ENCODE measurements around a stretch of chr5.

DNA sequence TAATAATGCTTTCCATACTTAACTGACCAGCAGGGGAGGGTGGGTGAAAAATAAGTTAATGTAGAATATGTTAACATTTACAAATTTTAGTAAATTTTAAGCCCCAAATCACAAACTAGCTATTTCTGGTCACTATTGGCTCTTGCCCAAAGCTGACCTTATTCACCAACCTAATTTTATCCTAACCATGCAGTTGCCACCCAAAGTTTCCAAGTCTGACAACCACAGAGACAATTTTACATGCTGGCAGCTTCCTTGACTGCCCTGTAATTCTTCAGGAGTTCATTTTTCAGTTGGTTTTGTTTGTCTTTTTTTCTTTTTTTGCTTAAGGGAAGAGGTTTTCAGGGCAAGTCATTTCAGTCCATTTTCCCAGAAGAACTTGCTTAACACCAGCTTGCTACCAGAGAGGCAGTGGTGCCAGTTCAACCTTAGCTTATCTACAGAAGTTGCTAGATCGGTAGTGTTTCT lies 935 bp downstream of the SPEF2 start:
- RRBS: no CpG with 5 or more reads among the region's 1 CpG

DNA sequence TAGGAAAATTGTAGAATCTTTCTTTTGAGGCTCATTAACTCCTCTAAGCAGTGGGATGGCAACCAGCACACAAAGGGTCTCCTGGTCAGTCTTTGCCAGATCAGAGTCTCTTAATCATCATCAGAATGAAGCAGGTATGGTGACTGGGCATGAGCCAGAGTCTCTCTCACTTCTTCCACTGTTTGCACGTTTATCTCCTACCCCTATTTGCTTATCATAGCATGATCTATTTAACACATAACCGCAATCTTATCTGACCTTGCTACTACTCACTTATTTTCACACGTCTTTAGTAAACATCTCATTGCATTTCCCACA lies 39.9 kb upstream of the IL7R start:
- RRBS: no CpG with 5 or more reads among the region's 3 CpGs

GRCh38 chr5:35858713-35859953 lies 2.4 kb downstream of the IL7R start:
- RRBS: no CpG with 5 or more reads among the region's 7 CpGs

DNA sequence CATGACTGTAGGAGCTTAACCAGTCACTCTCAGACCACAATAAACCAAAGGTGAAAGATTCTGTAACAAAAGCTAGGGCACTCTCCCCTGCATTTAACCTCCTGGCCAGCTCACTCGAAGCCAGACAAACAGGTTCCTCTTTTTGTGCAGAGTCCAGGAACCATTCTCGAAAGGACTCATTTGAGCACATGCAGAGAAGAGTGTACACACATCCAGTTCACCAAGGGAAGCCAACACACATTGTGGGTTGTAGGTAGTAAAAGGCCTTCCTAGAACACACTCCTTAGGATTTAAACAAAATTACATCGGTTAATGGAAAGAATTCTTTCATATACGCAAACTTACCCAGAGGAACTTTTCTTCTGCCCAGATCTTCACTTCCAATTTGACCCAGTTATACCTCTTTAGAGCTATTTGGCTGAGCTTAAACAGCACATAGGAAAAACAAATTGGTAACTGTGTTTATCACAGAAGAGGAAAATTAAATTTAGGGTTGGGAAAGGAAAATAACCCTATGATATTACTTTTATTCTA lies 6.7 kb downstream of the IL7R start:
- RRBS: no CpG with 5 or more reads among the region's 4 CpGs

GRCh38 chr5:36160662-36160882 lies 8.7 kb downstream of the SKP2 start:
- RRBS: no CpG with 5 or more reads among the region's 2 CpGs

DNA sequence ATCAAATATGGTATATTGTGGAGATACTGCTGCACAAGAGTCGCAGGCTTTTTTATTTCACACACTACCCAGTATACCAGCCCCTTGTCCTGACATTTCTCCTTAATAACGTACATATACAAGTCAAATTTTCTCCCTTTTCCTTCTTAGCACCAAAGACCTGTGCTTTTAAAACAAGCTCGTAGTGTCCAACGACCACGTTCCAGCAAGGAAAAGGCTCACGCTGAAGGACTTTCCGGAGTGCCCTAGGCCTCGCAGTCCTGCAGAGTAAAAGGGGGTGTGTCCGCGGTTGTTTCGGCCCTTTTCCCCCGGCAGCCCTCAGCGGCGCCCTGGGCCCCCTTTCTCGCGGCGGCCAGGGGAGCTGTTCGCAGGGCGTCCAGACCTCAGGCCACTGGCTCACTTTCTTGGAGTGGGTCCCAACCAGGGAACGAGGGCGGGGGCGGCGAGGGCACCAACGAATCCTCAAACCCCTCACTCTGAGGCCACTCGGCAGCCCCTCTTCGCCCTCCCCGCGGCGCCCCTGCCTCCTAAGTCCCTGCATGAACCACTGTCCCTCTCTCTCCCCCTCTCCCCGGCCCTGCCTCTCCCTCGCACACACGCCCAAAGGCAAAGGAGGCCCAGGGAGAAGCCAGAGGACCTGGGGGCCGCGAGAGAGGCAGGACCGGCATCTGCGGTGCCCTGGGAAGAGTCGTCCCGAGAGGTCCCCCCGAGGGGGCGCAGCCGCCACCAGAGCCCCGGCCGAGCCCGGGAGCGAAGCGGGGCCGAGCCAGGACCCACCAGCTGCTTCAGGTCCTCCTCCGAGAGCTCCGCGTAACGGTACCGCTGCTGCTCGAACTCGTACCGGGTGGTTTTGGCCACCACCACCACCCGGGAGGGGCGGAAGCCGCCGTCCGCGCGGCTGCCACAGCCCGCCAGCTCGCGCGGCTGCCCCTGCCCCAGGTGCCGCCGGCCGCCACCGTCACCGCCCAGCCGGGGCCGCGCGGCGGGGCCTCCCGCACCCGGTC lies 701 bp downstream of the NADK2 start:
- RRBS: 1% methylated on average over 42 of the region's 78 CpGs

- RRBS: no CpG with 5 or more reads among the region's 6 CpGs
Measured at GRCh38 chr5:36273718-36274595, 27.7 kb downstream of the RANBP3L start.

DNA sequence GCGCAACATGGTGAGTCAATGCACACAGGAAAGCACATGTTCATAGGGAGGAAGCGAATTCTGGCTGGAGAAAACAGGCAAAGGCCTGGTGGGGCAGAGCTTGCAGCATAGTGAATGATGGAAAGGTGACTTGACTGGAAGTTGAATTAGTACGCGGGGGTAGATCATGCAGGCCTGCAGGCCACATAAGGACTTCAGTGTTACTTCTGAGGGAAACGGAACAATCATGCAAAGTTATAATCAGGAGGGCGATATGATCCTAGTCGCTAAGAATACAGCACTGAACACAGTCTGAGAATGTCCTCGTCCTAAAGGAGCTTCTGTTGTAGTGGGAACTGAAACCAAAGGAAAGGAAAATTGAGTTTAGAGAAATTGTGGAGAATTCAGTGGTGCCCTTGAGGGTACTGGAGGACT lies 71.9 kb upstream of the RANBP3L start:
- RRBS: no CpG with 5 or more reads among the region's 8 CpGs

GRCh38 chr5:36689830-36690884 lies 83.8 kb downstream of the SLC1A3 start:
- RRBS: under 1% methylated on average over 10 of the region's 48 CpGs

DNA sequence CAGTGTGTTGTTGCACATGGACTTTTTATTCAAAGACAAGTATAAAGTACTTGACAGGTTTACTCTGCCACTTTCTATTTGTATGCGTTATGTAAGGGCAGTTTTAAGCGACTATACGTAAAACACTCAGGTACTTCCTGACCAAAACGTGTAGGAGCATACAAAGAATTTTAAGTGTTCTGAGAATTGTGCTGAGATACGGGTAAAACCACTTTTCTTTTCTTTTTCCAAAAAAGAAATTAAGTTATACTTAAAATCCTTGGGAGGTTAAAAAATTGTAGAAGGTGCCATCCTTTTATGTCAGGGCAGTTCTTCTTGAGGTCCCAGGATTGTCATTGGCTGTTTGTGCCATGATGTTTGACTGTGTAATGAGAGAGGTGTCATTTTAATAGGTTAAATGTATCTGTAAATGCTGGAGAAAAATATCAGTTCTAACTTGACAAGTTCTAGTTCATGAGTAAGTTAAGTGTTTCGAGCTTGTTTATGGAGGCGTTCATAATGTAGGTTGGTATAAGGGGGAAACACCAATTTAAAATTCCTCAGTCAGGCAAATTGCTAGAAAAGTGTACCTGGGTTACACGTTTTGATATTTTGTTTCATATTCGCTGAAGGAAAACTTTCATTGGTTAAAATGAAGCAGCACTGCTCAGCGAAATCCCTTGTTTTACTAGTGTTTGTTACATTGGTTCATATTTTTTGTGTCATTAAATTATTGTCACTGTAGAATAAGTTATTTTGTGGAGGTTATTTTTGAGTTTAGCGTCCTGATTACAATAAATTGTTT lies 1.5 kb downstream of the NIPBL start:
- RRBS: no CpG with 5 or more reads among the region's 11 CpGs

- RRBS: 2% methylated on average over 9 of the region's 61 CpGs
Measured at GRCh38 chr5:37834369-37835175, 5.3 kb downstream of the GDNF start.

- RRBS: no CpG with 5 or more reads among the region's 5 CpGs
Measured at GRCh38 chr5:38364873-38365415, 106.6 kb downstream of the EGFLAM start.

- RRBS: no CpG with 5 or more reads among the region's 6 CpGs
Measured at GRCh38 chr5:38485751-38486146, 70.7 kb downstream of the LIFR start.

DNA sequence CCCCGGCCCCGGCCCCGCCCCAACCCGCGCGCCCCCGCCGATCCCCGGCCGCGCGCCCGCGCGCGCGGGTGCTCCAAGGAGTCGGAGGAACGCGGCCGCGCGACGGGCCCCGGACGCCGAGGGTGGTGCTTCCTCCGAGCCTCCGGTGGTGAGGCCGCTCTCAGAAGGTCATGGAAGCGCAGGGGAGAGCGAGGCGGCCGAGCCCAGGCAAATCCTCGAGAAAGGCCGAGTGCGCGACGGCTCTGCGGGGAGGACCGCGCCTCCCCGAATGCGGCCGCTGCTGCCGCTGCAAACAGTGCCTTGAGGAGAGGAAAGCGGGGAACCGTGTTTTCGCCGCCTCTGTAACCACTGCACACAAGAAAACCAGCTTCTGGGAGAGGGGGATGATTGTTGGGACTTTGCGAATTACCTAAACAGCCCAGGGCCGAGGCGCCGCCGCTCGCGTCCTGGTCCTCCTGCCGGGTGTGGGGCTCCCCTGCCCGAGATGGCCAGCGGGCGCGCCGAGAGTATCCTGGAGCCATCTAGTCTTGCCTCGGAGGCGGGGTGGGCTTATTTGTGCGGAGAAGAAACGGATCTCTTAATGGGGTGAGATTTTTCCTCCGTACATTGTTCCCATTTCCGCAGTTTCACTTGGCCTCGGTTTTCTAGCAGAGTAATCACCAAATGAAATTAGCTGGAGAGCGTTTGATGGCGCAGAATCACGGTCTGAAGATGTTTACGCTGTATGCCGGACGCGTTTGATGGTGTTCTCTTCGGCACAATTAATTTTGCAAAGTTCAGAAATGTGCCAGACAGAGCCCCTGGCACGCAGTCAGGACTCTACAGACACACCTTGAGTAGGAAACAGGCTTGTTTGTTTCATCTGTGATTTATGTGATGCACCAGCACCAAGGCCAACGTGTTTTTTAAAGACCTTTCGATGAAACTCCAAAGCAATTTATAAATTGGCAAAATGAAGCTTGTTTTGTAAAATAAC lies 568 bp upstream of the LIFR start:
- RRBS: 2% methylated on average over 24 of the region's 81 CpGs

GRCh38 chr5:38607712-38608455 lies 51.4 kb upstream of the LIFR start:
- RRBS: no CpG with 5 or more reads among the region's 3 CpGs

DNA sequence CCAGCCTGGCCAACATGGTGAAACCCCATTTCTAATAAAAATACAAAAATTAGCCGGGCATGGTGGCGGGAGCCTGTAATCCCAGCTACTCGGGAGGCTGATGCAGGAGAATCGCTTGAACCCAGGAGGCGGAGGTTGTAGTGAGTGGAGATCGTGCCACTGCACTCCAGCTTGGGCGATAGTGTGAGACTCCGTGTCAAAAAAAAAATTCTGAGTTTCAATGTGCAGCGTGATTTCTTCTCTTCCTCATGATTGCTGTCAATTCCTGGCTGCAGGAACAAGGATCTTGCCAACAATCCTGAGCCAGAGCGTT lies 38.5 kb upstream of the OSMR start:
- RRBS: no CpG with 5 or more reads among the region's 10 CpGs

DNA sequence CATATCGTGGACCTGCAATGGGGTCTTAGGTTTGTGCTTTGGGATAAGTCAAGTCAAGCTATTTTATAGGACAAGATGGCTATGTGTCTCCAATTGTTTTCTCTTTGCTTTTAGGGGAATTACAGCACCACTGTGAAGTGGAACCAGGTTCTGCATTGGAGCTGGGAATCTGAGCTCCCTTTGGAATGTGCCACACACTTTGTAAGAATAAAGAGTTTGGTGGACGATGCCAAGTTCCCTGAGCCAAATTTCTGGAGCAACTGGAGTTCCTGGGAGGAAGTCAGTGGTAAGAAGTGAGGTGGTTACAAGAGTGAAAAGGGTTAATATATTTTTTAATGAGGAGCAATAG lies 35.6 kb downstream of the OSMR start:
- RRBS: no CpG with 5 or more reads among the region's 2 CpGs

GRCh38 chr5:38921015-38921736 lies 75.4 kb downstream of the OSMR start:
- RRBS: no CpG with 5 or more reads among the region's 2 CpGs

GRCh38 chr5:38938082-38938540 lies 92.3 kb downstream of the OSMR start:
- RRBS: no CpG with 5 or more reads among the region's 1 CpG